Colon Carcinoma Metastatic in the Brain (tissue), 2 donors: ENCODE measurements around a stretch of chr1.

- PRO-cap, 2 experiments = no peak in any of the 2 experiments
Measured at GRCh38 chr1:238485476-238486151, 594.9 kb upstream of the ZP4 start.

DNA sequence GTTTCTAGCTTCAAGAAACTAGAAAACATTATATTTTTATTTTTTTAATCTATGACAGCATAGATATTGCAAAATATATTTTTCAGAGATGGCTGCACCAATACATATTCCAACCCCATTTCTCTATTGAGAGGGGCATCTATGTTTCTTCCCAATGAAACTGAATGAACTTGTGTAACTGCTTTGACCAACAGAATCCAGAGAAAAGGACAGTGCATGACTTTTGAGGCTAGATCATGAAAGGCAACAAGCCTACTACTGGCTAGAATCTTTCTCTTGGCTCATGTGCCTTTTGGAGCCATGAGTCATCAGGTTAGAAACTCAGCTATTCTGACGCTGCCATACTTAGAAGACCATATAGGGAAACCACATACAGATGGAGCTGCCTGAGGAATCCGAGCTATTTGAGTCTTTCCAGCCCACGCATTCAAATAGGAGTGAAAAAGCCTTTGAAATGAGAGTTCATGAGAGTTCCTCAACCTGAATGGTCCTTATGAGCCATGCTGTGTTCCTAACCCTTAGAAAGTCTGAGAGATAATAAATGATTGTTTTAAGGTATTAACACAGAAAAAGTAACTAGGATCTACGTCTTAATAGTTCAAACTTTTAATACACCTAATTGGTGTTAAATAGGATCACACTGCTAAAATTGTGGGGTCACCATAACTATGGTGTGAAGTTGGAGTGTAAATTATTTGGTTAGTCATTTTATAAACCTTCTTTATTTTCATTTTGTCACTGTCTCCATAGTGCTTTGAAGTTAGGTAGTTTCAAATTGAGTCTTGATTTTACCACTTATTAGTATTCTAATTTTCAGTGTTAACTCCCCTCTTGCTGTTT, 738.4 kb upstream of the CHRM3 start:
- PRO-cap, 2 experiments = no peak in any of the 2 experiments

DNA sequence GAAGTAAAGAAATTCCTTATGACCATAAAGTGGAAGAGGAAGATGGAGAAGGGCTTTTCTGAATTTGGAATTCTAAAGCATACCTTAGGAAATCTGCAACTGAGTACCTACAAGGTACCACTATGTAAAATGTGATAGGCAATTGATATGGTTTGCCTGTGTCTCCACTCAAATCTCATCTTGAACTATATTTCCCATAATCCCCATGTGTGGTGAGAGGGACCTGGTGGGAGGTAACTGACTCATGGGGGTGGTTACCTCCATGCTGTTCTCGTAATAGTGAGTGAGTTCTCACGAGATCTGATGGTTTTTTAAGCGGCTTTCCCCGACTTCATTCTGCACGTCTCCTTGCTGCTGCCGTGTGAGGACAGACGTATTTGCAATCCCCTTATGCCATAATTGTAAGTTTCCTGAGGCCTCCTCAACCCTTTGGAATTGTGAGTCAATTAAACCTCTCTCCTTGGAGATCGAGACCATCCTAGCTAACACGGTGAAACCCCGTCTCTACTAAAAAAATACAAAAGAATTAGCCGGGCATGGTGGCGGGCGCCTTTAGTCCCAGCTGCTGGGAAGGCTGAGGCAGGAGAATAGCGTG, 21.6 kb downstream of the CHRM3 start:
- PRO-cap, 2 experiments = no peak in any of the 2 experiments

DNA sequence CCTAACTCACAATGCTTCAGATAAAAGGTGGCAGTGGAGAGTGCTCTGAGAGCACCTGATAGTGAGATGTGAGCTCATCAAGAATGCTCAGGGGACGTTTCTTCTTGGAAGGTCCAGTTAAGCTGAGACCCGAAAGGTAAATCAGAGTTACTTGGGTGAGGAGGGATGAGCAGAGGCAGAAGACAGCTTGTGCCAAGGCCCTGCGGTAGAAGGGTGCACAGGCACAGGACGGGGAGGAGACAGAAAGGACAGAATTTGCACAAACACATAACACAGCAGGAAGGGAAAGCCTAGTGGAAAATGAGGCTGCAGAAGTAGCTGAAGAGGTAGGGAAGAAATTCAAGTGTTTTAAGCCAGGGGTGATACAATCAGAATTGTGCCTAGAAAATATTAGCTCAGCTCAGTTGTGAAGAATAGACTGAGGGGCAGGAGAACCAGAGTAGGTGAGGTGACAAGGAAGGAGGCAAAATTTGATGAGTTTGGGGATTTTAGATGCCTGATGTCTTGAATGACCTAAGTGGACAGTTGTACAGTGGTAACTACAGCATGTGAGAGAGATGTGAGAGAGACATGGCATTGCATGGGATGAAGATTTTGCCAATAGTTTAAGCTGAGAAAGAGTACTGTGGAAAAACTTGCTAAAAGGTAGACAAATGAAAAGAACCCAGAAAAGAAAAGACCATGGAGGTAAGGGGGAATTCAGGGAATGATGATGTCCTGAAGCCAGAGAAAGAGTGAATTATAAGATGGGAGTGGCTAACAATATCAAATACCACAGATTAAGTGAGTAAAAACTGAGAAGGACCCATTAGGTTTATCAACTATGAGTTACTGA, 328.2 kb downstream of the CHRM3 start:
- PRO-cap, 2 experiments = no peak in any of the 2 experiments

DNA sequence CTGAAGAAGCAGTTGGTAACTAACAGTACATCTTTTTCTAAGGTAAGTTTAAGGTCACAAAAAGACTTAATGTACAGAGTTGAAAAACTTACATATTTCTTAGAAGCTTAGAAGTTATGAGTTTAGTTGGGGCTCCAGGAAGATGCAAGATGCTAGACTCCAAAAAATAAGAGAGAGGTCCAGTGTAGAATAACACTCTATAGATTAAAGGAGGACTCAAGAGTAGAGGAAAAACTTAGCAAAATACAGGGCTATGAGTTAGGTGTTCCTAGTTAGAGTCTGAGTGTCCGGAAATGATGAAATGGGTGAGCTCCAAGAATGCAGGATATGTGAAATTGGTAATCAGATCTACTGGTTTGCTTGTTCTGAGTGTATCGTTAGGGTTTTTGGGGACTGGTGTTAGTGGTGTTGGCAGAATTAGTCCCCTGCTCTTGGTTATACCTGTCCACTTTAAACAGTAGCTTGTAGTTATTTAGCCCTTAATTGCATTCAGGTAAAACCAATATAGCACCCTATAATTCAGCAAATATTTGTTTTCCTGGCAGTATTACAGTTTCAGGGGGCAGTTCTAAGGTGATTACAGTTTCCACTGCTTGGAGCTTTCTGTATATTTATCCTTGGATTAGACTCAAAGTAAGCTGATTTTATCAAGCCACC, 332.6 kb downstream of the CHRM3 start:
- PRO-cap, 2 experiments = no peak in any of the 2 experiments

DNA sequence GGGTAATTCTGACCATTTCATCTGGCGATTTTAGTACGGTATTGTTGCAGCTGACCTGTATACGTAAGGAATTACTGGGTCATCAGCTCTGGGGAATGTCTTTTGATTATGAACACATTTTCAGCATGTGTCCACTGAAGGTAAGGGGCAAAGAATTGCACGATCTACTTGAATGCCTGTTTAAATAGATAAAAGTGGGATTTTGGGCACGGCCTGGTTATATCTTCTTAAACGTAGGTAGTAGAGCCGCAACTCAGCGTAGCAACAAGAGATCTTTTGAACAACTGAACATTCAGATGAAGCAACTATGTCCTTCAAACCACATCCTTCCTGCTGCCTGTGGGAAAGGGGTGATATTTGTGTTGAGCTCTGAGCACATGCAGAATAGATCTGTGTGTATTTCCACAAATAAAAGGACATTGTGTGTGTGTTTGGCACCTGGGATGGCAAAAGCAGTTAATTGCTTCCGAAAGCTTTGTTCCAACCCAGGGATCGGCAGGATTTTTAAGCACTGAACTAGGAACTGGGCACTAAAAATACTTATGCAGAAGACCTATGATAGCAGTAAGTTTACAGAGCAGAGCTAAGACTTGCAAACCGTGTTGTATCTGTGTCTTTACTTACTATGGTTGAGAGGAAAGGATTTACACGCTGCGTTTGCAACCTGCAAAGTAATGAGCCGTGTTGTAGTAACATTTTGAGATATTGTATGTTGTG, 333.3 kb downstream of the CHRM3 start:
- PRO-cap, 2 experiments = no peak in any of the 2 experiments

DNA sequence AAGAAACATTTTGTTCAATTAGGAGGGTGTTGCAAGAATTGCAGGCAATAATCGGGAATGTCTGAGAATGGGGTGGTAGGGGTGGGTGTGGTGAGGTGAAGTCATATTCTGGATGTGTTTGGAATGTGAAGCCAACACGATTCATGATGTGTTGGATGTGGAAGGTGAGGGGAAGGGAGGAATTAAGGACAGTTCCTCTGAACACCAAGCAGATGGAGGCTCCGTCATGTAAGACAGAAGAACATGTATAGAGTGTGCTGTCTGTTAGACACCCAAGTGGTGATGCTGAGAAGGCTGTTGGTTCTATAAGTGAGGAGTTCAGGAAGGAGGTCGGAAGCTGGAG, 193.4 kb downstream of the FMN2 start:
- PRO-cap, 2 experiments = no peak in any of the 2 experiments

GRCh38 chr1:240337758-240338231, 246.1 kb downstream of the FMN2 start:
- PRO-cap, 2 experiments = no peak in any of the 2 experiments

- PRO-cap, 2 experiments = no peak in any of the 2 experiments
Measured at GRCh38 chr1:241560477-241560754, 28.2 kb downstream of the KMO start.

GRCh38 chr1:241603615-241604408, 36.4 kb downstream of the CHML start:
- PRO-cap, 2 experiments = no peak in any of the 2 experiments

GRCh38 chr1:241629643-241630843, 10.1 kb downstream of the CHML start:
- PRO-cap, 2 experiments = no peak in any of the 2 experiments

DNA sequence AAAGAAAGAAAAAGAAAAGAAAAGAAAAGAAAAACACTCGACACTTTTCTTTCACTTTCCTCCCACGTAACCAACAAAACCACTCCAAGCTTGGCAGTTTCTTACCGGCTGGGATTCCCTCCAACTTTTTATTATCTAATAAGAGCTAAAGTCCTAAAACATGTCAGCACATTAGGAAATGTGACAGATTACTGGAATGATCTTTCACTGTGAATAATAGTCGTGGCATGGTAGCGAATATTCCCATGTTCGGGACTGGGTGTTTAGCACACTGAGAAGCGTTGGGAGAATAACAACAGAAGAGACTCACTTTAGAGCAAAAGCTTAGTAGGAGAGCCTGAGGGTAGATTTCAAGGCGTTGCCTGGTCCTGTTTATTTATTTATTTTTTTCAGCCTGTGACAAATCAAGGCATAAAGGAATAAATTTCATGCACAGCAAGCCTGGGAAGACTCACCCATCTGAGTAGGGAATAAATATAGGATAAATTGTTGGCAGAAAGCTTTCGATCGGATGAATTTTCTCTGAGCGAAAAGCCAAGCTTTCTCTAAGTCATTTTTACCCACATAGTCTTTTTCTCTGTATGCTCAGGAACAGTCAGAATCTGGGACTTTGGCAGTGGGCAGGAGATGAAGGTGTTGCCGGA, 97.0 kb downstream of the WDR64 start:
- PRO-cap, 2 experiments = no peak in any of the 2 experiments

DNA sequence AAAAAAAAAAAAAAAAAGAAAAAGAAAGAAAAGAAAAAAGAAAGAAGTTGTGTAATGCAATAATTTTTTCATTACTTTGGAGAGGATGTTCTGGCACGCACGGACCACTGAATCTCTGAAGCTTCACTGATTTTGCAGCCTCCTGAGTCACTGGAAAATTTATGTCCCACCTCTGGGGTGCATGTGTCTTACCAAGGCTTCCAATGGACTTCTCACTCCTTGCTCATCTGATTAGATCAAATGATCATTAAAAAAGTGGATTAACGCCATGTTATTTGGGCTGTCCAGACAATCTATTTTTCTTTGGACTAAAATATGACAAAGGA, 9.9 kb upstream of the MAP1LC3C start:
- PRO-cap, 2 experiments = no peak in any of the 2 experiments

DNA sequence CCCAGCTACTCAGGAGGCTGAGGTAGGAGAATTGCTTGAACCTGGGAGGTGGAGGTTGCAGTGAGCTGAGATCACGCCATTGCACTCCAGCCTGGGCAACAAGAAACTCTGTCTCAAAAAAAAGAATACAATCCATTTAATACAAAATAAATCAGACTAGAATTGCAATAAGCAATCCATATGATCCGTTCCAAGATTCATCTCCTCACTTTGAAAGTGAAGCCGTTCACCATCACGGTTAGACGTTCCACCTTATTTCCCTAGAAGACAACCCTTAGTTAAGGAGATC, 14.9 kb downstream of the CEP170 start:
- PRO-cap, 2 experiments = no peak in any of the 2 experiments

- PRO-cap, 2 experiments = no peak in any of the 2 experiments
Measured at GRCh38 chr1:243248721-243249384, 6.2 kb downstream of the CEP170 start.

GRCh38 chr1:243421698-243422442, 166.0 kb downstream of the SDCCAG8 start:
- PRO-cap, 2 experiments = no peak in any of the 2 experiments

DNA sequence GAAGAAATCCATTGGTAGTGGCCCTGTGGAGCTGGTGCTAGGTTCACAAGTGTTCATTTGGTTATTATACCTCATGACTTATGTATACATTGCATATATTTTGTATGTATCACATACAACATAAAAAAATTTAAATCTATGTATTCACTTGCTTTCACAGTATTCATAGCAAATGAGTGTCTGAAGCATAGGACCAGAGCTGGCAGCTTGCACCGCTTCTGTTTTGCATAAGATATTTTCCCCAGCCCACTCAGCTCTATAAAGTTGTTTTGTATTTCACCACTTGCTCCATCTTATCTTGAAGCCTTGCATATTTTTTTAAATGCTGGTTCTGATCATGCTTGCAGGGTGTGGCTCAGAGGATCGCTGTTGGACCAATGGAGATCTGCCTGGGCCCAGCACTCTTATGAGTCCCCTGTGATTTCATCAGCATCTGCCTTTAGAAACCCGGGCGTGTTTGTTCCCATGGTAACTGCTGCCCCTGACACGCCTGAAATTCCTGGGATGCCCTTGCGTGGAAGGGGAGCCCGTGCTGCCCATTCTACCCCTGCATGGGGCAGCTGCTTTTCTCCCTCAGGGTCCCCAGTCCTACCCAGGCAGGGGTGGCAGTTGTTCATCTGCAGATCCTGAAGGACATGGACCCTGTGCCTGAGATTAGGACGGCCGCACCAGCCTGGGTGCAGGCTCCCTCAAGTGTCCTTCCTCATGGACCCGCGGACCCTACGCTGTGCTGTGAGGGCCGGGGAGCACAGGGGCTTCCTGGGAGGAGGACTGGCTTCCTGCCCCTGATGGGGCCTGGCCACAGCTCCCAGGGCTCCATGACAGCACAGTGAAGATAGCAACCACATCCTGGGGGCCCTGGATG, 226.3 kb downstream of the SDCCAG8 start:
- PRO-cap, 2 experiments = no peak in any of the 2 experiments

DNA sequence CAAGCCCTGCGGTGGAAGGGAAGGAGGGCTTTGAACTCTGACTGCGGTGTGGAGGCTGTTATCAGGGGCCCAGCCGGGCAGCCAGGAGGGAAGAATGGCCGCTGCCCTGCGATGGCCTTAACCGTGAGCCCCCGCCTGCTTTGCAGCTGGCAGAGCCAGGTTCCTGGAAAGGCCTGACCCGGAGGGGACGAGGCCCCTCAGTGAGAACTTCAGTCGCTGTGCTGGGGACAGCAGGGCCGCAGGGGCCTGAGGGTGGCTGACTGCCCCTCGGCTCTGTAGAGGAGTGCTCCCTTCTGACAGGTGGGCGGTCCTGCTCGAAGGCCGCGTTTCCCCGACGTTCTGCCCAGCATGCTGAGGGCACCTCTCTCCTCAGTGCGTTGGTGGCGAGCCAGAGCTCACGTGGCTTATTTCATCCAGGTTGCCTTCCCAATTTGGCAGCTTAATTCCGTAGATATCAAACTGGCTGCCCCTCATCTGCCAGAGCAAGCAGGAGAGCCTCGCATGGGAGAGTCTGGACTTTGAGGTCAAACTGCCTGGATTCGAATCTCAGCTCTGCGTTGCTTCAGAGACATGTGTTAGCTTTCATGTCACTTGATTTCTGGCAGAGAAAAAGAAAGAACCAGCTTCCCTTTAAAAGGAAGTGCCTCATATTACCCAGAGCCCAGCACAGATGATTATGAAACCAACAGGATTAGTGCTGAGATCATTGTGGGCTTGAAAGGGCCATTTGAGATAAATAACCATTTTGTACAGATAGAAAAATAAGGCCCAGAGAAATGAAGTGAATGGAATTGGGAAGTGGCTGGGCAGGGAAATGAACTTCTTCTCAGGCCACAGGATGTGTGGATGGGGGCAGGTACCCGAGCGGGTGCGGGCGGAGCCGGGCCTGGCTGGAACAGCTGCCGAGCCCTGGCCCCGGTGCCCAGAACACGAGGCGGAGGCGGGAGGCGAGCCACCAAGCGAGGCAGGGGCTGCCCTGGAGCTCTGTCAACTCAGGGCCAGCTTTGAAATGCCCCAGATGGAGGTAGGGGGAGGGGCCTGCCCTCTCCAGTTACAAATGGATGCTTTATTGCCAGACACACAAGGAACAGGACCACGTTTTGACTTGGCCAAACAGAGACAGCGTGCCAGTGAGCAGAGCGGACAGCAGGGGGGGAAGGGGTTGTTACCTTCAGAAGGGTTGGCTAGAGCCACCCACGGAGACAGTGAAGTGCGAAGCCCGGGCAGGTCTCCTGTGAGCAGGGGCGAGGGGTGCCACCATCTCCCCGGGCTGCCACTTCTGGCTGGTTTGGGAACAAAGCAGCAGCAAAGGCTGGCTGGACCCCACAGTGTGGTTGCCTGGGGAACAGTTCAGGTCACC, 240.0 kb downstream of the SDCCAG8 start:
- PRO-cap, 2 experiments = no peak in any of the 2 experiments

GRCh38 chr1:243559944-243560427, 290.1 kb downstream of the AKT3 start:
- PRO-cap, 2 experiments = no peak in any of the 2 experiments

GRCh38 chr1:243927096-243927361, 77.0 kb upstream of the AKT3 start:
- PRO-cap, 2 experiments = no peak in any of the 2 experiments